ENCODE measurements around the gene LGALS8.

DNA sequence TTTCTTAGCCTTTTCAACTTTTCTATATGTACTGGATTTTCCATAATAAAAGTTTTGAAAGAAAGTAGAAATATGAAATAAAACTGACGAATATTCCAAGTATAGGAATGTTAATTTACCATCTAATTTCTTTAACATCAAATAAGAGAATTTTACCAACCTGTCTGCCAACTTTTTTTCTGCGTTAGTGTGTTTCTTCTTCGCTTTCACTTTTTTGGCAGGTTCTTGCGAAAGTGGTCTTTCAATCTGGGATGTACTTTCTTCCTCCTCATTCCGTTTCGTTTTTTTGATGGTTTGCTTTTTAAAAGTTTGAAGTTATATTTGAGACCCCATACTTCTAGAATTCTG is 725 bp downstream of the RBM34 start:
- PRO-cap = no peak
- RAMPAGE, long total RNA, 4 experiments = no peak in any of the 4 experiments

DNA sequence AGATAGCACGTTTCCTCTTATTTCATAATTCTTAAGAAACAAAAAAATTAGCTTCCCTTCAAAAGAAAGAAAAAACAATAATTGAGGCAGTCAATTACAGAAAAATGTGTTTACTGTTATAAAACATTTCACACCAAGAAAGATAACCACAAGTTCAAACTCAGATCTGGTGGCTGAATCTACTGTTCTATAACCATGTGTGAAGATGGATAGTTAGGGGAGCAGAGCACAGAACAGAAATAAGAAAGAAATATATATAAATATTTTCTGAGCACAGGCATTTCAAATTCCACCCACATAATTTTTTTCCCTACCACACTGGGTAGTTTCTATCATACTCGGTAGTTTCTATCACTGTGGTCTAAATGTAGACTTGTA is 10.9 kb downstream of the LYST start:
- PRO-cap = no peak
- RAMPAGE, long total RNA, 4 experiments = no peak in any of the 4 experiments

- PRO-cap = no peak
- RAMPAGE, long total RNA, 4 experiments = no peak in any of the 4 experiments
These were observed 8.1 kb downstream of the LYST start for GRCh38 chr1:235858510-235859136.

GRCh38 chr1:235865688-235866158 is 983 bp downstream of the LYST start:
- PRO-cap = unidirectional peak, plus-strand start at chr1:235865967
- RAMPAGE, long total RNA, 4 experiments = no peak in any of the 4 experiments

DNA sequence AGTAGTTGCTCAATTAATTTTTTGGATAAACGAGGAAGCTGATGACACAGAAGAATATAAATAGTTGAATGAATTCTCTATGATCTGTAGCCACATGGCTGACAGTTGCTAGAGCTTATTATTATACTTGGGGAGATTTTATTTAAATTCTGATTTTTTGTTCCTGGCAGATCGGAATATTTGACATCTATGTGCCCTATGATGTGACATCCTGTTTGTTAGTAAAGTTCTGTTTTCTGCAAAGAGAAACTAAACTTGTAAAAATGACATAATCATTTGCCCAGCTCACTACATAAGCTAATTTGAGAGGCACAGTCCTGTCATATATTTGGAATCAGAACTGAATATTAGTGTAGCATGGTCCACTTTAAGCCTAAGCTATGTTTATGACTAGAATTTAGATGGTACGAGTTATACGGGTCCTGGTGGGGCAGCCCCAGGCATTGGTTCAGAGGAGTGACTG is 9.8 kb upstream of the LYST start:
- PRO-cap = no peak
- RAMPAGE, long total RNA, 4 experiments = no peak in any of the 4 experiments

DNA sequence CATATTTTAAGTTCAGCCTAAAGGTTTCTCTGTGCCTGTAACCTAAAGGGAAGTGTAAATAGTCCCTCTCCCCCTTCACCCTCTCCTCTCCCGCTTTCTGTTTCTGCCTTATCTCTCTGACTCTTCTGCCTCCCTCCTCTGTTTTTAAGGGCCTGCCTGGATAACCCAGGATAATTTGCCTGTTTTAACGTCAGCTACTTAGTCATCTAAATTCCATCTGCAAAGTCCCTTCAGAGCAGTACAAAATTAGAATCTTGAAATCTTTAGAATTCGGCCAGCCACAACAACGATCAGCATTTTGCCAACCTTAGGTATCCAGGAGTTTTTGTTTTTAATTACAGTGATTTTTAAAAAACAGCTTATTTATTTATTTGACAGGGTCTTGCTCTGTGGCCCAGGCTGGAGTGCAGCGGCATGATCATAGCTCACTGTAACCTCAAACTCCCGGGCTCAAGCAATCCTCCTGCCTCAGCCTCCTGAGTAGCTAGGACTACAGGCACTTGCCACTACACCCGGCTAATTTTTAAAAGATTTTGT is 92.4 kb downstream of the NID1 start:
- PRO-cap = bidirectional peak, plus-strand start at position 266 of the sequence, minus-strand start at position 146 of the sequence
- RAMPAGE, long total RNA, 4 experiments = no peak in any of the 4 experiments

DNA sequence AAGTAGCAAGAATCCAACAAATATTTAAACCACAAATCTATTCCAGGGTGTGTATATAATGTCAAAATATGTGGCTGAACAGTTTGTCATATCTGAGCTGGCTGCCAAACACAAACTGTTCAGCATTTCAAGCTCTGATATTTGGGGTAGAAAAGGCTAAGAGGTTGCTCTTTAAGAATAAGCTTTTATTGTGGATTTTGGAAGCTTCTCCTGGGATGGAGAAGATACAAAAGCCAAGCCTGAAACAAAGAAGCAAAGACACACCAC is 29.0 kb downstream of the NID1 start:
- PRO-cap = no peak
- RAMPAGE, long total RNA, 4 experiments = no peak in any of the 4 experiments

DNA sequence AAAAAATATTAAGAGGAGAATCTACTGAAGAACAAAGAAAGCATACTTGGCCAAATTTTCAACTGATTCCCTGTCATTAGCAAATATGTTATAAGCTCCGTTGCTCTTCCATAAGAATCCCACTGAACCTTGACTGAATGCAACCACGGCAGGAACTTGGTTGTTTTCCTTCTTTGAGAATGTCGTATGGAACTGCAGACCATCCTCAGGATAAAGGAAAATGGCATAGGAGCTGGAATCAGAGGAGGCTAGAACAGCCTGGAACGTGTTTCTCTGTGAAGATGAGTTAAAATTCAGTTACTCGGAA is 19.5 kb downstream of the NID1 start:
- PRO-cap = no peak
- RAMPAGE, long total RNA, 4 experiments = no peak in any of the 4 experiments

- PRO-cap = no peak
- RAMPAGE, long total RNA, 4 experiments = no peak in any of the 4 experiments
These were observed 34.5 kb downstream of the GPR137B start for GRCh38 chr1:236176628-236177520.

GRCh38 chr1:236347912-236348377 is 46.1 kb upstream of the EDARADD start:
- PRO-cap = no peak
- RAMPAGE, long total RNA, 4 experiments = no peak in any of the 4 experiments

DNA sequence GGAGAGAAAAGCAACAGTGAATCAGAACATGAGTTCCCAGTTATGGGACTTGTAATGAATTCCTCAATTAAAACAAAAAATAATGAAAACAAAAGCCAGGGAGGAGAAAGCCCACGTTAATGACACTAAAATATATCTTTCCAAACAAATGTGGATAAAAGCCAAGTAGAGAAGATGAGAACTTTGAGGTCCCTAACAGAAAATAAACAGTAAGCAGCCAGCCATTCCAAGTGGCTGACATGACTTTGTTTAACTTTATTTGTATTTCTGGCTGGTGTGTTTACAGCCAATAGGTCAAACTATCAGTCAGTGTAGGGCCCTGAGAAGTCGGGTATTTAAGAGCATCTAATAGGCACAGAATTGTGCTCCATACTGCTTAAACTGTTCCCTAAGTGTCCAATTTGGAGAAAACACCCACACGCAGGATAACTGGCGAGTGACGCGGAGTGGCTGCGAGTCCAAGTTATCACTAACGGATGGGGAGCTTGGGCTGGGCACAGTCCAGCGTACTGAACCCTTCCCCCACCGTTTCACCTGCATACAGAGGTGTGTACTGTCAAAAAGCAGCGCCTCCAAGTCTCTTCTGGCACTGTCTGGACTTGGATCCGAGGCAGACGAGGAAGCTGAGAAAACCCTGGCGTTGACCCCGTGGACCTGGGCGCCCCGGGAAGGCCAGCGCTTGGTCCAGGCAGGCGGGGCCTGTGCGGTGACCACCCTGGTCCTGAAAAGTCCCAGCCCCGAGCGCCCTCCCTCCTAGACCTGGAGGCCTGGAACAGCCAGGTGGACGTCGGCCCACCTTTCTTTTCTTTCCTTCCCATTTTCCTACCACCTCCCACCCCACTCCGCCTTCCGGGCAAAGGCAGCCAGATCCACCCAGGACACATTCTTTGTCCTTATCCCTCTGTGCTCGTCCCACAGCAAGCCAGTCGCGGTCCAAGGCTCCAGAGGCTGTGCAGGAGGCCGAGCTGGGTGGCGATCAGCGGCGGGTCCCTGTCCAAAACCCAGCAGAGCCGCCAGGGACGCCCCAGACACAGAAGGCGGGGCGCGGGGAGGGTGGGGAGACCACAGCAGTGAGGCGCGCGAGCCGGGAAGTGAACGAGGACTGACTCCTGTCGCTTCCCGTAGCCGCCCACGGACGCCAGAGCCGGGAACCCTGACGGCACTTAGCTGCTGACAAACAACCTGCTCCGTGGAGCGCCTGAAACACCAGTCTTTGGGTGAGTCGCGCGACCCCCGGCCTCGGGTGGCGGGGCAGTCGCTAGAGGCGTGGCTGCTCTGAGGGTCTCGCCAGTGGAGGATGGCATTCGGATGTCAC is at the start of gene LGALS8:
Gene LGALS8, plus strand, starts transcription at position 1,138 of the 1,315 bp plus-strand sequence.
- PRO-cap = bidirectional peak, plus-strand start at position 585 of the sequence, minus-strand start at position 471 of the sequence; unidirectional peak, plus-strand start at position 925 of the sequence; bidirectional peak, plus-strand start at position 1,070 of the sequence, minus-strand start at position 992 of the sequence; bidirectional peak, plus-strand start at position 1,141 of the sequence, minus-strand start at position 1,104 of the sequence
- RAMPAGE, long total RNA, 4 experiments = start-site peak on the plus strand in 4 of 4 experiments, centred at positions 584 to 1,160 of the sequence, 21 to 1,310 reads per replicate

DNA sequence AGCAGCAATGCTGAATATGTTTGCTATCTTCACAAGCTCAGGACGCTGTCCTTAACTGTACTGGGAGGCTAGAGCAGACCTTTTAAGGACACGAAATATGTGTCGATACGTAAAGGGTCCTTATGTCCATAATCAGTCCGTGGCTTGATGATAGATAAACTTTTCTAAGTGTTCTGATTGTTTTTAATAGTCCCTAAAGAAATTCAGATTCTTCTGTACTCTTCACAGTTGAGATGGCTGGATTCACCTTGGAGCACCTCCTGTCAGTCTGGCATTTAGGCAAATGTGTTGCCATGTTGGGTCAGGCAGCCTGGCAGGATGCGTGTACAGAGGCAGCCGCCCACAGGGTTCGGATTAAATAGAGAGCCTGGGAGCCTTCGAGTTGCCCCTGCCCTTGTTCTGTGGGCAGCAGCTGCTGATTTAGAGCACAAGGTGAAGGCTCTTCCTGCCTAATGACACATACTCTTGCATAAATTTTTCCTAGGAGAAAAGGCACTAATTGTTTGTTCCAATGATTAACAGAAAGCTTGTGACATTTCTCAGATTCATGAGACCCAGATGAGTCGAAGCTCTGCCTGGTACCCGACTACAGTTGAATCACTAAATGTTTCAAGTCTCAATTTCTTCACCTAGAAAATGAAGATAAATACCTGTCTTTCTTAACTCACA is 3.7 kb downstream of the ACTN2 start:
- PRO-cap = no peak
- RAMPAGE, long total RNA, 4 experiments = no peak in any of the 4 experiments

- PRO-cap = no peak
- RAMPAGE, long total RNA, 4 experiments = no peak in any of the 4 experiments
These were observed 34.2 kb upstream of the MTR start for GRCh38 chr1:236760811-236761344.

DNA sequence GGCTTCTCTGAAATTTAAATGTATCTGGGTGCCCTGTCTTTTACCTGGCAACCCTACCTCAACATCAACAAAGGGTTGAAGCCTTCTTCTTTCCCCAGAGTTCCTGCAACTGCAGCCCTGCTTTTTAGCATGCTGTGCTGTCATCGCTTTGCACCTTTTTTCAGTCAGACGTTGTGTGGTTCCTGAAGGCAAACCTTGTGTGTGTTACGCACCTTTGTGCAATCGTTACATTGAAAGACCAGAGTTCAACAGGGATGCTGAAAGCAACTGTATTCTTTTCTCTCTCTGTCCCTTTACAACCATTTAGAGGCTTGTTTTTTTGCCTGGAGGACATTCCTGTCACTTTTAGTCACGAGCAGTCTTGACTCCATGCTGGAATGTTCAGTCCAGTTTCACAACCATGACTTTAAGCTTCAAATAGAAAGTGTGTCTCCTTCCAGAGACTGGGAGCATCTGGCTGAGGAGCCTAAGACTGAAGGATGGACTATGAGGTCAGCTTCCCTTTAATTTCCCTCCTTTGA is 10.7 kb upstream of the RYR2 start:
- PRO-cap = no peak
- RAMPAGE, long total RNA, 4 experiments = no peak in any of the 4 experiments

DNA sequence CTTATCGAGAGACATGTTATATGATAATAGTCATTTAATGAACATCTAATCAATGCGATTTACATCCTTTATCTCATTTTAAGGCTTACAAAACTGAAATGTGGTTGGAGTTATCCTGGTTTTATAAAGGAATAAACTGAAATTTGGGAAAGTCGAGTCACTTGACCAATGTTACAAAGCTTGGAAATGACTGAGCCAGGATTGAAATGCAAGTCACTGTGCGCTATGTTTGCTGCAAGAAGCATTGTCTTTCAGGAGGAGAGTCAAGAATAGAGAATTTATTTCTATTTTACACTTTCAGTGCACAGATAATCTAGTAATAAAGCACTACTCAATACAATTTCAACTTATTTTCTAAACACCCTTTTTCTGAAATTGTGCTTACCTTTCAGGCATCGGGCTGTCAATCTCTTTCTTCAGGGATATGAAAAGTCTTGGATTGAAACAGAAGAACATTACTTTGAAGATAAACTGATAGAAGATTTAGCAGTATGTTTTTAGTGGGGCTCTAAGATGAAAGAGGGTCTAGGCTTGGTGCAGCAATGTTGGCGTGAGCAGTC is 160.8 kb downstream of the ZP4 start:
- PRO-cap = no peak
- RAMPAGE, long total RNA, 4 experiments = no peak in any of the 4 experiments

DNA sequence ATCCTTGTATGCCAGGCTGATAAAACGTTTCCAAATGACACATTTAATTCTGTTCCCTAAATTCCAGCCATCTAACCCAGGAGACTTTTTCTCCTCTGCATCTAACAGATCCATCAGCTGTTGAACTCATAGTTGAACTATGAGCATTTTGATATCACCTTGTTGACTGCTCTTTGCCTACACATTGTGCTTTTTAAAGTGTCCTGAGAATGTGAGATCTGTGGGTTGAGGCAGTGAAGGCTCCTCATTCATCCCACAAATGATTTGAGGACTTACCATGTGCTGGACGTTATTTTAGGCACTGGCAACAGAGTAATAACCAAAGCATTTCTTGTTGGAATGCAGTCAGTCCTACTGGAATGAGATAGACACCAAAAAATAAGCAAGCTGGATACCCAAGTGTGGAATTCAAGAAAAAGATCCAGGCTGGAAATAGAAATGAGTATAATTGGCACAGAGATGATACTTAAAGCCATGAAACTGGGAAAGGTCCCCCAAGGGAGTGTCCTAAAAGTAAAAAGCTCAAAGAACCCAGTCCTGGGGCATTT is 73.5 kb downstream of the ZP4 start:
- PRO-cap = no peak
- RAMPAGE, long total RNA, 4 experiments = no peak in any of the 4 experiments

GRCh38 chr1:239315468-239316082 is 70.8 kb upstream of the CHRM3 start:
- PRO-cap = no peak
- RAMPAGE, long total RNA, 4 experiments = no peak in any of the 4 experiments

- PRO-cap = no peak
- RAMPAGE, long total RNA, 4 experiments = no peak in any of the 4 experiments
These were observed 344.0 kb downstream of the CHRM3 start for GRCh38 chr1:239730240-239730816.

DNA sequence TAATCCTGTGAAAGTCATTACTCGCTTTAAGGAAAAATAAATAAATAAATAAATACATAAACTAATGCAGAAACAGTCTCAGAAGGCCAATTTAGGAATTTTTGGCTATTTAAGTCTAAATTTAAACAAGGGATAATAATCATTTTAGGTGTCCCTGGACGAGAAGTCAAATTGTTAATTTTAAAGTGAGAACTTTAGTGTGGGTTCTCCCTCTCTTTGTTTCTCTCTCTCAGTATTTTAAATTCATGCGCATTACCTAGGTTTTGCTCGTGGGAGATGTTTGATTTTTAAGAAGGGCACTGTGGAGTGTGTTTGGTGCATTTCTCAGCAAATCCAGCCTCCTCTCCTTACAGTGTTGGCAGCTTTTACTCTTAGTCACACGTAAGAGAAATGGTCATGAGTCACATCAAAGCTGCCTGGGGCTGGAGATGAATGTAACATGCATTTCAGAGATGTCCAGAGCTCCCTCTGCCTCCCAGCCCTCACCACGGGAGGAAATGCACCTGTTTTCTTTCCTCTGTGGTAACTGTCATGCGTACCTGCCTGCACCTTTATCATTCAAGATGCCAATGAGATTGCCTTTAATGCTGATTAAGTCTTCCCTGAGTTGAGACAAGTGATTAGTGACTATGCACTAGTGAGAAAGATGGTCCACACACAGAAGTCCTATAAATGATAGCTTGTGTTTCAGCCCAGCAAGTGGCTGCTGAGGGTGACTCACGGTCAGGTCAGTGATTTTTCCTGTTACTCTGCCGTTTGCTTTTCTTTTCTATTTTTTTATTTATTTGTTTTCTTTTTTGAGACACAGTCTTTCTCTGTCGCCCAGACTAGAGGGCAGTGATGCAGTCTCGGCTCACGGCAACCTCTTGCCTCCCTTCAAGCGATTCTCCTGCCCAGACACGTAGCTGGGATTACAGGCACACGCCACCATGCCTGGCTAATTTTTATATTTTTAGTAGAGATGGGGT is 277.4 kb upstream of the FMN2 start:
- PRO-cap = unidirectional peak, plus-strand start at position 445 of the sequence
- RAMPAGE, long total RNA, 4 experiments = no peak in any of the 4 experiments

- PRO-cap = no peak
- RAMPAGE, long total RNA, 4 experiments = no peak in any of the 4 experiments
These were observed 119.0 kb downstream of the GREM2 start for GRCh38 chr1:240492734-240493613.

Data from esophagus squamous epithelium (tissue), 4 donors.